Esophagus squamous epithelium (tissue), 4 donors: ENCODE results near the gene LAMA5.

DNA sequence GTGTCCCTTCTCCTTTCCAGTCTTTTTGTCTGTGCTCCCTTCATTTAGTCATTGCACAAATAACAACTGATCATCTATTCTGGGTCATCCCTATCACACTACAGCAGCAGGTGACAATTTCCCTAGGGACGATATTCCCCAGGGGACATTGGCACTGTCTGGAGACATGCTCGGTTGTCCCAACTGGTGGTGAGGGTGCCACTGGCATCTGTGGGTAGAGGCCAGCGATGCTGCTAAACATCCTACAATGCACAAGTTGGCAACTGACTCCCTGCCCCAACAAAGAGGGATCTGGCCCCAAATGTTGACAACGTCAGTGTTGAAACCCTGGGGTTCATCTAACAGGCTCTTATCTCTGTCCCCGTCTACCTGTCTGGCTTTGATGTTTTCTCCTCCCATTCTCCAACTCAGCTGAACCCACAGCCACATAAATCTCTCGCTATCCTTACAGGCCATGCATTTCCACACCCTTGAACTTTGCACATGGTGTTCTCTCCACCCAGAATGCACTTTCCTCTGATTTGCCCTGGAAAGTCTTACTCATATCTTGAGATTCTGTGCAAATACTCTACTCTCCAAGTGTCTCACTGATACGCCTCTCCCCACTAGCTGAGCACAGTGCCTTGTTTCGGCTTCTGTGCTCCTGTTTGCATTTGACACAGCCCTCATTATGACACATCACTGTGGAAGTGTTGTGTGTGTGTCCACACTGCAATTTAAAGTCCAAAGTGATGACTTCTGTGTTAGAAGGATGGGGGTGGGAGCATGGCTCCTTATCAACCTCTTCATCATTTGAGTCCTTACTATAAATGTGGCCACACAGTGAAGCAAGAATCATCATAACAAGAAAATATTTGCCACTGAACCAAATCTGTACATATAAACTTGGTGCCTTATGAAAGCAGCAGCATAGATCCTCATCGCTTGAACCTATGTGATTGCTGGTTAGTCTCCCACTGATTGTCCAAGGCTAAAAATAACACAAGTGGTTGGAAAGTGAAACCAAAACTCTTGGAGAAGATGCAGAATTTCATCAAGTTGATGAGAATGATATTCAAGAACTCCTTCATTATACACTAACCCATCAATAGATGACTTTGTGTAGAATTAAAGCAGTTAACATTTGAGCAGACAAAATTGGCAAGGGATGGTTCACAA is 5.4 kb upstream of the PRELID3B start:
- PRO-cap: no peak
- RAMPAGE, long total RNA, 4 experiments: no peak in any of the 4 experiments

- PRO-cap: bidirectional peak, plus-strand start at chr20:59159650, minus-strand start at chr20:59159592
- RAMPAGE, long total RNA, 4 experiments: no peak in any of the 4 experiments
Measured at GRCh38 chr20:59159272-59160103, 4.1 kb upstream of the ZNF831 start.

GRCh38 chr20:59469566-59470292 is 134.6 kb upstream of the PHACTR3 start:
- PRO-cap: no peak
- RAMPAGE, long total RNA, 4 experiments: no peak in any of the 4 experiments

GRCh38 chr20:59820384-59820835 is 113.0 kb downstream of the SYCP2 start:
- PRO-cap: no peak
- RAMPAGE, long total RNA, 4 experiments: no peak in any of the 4 experiments

DNA sequence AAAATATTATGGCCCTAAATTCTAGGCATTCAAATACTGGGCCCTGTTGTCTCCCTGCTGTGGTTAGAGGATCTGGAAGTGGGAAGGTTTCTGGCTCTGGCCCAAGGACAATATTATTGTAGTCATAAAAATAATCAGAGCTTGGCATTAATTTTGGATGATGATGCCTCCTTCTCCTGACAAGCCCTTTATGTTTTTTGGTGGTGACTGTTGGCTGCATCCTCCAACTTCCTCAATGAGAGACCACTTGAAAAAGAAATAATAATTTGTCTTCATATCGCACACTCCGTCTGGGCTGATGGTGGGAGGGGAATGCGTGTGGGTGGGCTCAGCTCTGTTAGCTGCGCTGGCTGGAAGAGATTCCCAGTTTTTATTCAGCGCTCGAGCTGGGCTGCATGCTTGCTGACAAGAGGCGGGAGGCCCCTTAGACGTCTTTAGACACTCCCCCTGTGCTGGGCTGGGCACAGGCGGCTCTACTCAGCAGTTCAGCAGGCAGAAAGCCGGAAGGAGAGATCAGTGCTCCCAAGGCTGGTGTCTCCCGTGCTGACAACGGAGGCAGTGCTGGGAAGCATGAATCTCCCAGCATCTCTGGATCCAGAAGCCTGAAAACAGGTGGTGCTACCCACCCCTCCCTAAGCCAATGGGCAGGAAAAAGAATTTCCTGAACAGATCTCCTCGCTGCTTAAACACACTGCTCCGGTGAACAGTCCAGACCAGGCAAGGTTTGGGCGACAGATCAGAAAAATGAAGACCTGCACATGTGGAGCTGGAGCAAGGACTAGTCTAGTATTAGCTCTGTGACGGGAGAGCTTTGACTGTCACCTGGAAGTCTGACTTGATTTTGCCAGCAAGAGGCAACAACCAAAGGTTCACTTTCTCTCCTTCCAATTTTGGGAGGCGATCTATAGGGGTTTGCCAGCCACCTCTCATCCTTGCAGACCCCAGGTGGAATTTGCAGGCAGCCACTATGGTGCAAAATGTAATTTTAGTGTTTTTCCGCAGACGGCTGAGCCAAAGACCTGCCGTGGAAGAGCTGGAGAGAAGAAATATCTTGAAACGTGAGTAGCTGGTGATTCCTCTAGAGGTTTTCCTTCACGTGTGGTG is 97.6 kb downstream of the SYCP2 start:
- PRO-cap: no peak
- RAMPAGE, long total RNA, 4 experiments: start-site peak on the plus strand in 1 of 4 experiments, centred at position 504 of the sequence, 45 reads per replicate

- PRO-cap: no peak
- RAMPAGE, long total RNA, 4 experiments: no peak in any of the 4 experiments
Measured at GRCh38 chr20:59891668-59891867, 41.9 kb downstream of the SYCP2 start.

DNA sequence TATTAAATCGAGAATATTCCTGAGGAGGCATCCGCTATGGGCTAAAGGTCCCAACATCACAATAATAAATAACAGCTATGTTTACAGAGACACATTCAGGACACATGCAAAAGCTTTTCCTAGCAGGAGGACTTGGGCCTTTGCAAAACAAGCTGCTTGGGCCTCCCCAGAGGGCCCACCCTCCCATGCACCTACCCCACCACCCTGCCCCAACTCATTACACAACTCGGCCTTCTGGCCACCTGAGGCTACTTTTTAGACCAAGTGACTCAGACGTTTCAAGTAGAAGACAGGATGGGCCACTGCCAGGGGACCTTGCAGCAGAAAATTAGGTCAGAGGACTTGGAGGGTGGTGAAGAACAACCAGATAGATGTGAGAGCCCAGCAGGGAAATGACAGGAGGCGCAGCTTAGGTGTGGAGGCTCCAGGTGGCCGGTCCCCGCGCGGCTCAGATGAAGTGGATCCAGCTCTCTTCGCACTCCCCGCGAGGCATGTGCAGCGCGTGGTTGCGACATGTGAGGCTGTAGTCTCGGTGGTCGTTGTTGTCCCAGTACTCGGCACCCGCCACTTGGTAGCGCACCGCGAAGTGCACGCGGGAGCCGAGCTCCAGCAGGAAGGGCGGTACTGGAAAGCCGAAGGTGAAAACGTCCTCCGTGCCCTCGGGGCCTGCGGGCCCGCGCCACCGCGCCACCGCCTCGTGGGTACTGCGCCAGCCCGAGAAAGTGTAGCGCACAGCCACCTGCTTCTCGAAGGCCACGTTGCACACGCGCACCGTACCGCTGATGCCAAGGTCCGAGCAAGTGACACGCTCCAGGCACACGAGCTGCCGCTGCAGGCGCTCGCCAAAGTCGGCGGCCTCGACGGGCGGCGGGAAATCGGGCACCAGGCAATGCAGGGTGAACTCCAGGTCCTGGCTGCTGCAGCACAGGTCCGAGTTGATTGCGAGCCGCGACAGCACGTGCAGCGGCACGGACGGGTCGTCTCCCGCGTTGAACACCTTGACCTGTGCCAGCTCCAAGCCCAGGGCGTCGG is 1.2 kb downstream of the PPP1R3D start:
- PRO-cap: no peak
- RAMPAGE, long total RNA, 4 experiments: no peak in any of the 4 experiments

GRCh38 chr20:59945201-59945786 is 5.1 kb downstream of the FAM217B start:
- PRO-cap: no peak
- RAMPAGE, long total RNA, 4 experiments: no peak in any of the 4 experiments

DNA sequence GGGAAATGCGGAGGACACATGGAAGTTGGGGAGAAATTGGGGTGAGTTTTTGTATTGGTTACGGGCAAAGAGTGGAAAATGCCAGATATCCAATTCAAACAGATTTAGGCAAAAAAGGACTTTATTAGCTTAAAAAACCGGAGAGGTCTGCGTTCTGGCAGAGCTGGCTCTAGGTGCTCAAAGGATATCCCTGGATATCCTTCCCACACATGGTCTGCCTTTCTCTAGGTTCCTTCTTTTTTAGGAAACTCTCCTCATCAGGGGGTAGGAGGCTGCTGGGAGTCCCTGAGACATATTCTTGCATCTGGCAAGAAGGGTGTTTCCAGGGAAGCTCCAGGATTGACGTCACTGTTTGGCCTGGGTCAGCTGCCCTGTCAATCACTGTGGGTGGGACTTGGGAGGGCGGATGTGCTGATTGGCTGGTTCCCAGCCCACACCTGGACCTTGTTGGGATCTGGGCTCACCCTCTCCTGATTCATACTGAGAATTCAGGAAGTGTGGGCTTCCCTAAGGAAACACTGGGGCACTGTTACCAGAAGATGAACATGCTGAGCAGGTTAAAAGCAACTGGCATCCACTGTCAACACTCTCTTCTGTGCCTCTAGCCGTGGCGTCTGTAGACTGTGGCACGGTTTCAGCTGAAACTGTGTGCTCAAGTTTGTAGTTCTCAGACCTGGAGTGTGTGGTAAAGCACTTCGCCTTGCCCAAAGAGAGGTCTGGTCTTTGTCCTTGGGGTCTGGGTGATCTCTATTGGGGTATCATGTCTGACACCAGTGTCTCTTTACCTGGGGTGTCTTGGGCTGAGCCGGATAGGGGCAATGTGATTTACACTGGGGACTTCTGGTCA is 36.4 kb downstream of the CDH26 start:
- PRO-cap: unidirectional peak, minus-strand start at position 300 of the sequence
- RAMPAGE, long total RNA, 4 experiments: no peak in any of the 4 experiments

- PRO-cap: unidirectional peak, minus-strand start at chr20:60202121
- RAMPAGE, long total RNA, 4 experiments: no peak in any of the 4 experiments
Measured at GRCh38 chr20:60201953-60202455, 243.8 kb downstream of the CDH26 start.

DNA sequence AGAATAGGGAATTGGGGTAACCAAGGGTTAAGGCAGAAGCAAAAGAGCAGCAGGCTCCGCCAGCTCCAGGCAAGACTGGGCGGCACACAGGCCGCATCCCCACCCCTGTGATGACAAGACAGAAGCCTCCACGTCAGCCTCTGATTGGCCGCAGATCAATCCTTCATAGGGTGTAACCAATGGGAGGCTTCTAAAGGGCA is 106.4 kb downstream of the TAF4 start:
- PRO-cap: no peak
- RAMPAGE, long total RNA, 4 experiments: no peak in any of the 4 experiments

DNA sequence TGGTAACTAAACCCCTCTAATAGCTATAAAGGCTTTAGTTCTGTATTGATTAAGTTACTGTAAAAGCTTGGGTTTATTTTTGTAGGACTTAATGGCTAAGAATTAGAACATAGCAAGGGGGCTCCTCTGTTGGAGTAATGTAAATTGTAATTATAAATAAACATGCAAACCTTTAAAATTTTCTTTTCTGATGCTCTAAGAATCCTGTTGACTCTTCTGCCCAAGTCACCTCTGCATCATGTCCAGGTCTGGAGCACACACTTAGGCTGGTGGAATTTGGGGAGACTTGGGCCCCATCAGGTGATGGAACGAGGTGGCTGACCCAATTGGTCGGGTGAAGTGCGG is 8.0 kb downstream of the PSMA7 start:
- PRO-cap: no peak
- RAMPAGE, long total RNA, 4 experiments: no peak in any of the 4 experiments

DNA sequence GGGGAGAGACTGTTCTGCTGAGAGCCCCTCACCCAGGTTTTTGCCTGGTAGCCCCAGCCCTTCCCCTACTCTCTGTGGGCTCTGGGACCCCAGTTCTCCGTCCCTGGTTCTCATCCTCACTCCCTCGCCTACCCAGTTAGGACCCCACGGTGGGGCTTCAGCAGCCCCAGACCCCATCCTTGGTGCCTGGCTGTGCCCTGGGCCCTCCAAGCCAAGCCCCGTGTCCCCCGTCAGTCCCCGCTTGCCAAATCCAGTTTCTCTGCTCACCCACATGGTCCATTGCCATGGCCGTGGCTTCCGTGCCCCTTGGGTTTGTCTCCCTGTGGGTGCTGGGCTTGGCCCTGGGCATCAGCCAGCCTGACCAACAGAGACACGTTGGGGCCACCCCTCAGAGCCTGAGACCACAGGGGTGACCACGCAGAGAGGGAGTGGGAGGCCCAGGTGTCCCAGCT is 7.6 kb downstream of the SS18L1 start:
- PRO-cap: no peak
- RAMPAGE, long total RNA, 4 experiments: no peak in any of the 4 experiments

DNA sequence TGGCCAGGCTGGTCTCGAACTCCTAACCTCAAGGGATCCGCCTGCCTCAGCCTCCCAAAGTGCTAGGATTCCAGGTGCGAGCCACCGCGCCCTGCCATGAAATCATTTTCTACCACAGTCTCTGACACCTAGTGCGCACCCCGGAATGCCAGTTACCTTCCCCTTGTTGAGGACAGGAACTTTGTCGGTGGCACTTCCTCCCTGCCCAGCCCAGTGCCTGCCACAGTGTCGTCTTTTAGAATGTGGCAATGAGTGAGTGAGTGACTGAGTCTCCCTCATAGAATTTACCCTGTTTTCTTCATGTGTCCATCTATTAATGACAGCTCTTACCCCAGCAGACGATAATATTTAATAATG is 1.7 kb downstream of the OSBPL2 start:
- PRO-cap: no peak
- RAMPAGE, long total RNA, 4 experiments: no peak in any of the 4 experiments

DNA sequence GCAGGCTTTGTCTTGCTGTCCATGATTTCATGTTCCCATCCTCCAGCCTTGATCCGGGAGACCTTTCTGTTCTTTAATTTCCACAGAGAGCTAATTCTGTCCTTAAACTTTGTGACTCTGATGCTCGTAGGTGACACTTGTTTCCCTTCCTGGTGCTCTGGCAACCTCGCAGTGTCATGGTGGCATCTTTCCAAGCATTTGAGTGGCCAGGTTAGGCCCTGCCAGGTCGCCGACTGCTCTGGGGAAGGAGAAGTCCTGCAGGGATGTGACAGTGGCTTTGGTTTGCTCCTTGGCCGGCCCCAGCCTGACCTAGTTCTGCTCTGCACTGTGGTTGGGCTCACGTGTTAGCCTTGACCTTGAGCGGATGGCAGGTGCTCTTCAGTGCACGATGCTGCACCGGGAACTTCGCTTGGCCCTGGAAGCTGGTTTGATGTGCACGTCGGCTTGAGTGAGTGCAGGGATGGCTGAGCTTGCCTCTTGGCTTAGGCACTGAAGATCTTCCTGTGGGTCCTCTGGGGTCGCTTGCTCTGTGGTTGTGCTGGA is 8.5 kb downstream of the OSBPL2 start:
- PRO-cap: no peak
- RAMPAGE, long total RNA, 4 experiments: no peak in any of the 4 experiments

GRCh38 chr20:62303274-62304390 is 835 bp downstream of the ADRM1 start:
- PRO-cap: unidirectional peak, minus-strand start at chr20:62303565; unidirectional peak, minus-strand start at chr20:62304125
- RAMPAGE, long total RNA, 4 experiments: no peak in any of the 4 experiments

GRCh38 chr20:62356271-62356778 is 10.8 kb downstream of the LAMA5 start:
- PRO-cap: bidirectional peak, plus-strand start at chr20:62356510, minus-strand start at chr20:62356433
- RAMPAGE, long total RNA, 4 experiments: no peak in any of the 4 experiments

- PRO-cap: bidirectional peak, plus-strand start at chr20:62364669, minus-strand start at chr20:62364580
- RAMPAGE, long total RNA, 4 experiments: no peak in any of the 4 experiments
Measured at GRCh38 chr20:62364445-62364846, 2.7 kb downstream of the LAMA5 start.

DNA sequence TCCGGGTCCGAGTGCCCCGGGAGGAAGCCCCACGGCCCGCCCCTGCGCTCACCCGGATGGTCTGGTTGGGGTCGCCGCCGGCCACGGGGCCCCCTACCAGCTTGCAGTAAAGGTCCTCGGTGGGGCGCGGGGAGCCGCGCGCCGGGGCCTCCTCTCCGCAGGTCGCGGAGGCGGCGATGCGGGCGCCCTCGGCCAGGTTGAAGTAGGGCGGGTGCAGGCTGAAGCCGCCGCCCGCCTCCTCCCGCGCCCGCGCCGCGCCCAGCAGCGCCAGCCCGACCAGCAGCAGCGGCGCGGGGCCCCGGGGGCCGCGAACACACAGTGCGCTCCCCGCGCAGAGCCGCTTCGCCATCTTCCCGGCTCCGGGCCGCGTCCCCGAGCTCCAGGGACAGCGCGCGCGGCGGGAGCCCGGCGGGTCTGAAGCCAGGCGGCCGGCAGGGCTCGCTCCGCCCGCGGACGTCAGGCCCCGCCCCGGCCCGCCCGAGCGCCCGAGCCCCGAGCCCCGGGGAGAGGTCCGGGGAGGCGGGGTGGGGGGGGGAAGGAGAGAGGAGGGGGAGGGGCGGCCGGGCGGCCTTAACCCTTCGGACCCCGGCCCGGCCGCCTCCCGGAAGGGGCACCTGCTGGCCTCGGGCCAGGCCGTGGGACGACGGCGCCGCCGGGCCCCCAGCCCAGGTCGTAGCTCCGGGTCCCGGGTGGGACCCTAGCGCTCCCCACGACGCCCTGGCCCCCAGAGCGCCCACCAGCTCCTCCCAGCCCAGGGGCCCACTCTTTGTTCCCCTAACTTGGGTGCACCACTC is at the start of gene LAMA5:
TSS of gene LAMA5 (minus strand) at position 416 of the 794 bp plus-strand sequence.
- PRO-cap: bidirectional peak, plus-strand start at position 637 of the sequence, minus-strand start at position 416 of the sequence
- RAMPAGE, long total RNA, 4 experiments: start-site peak on the minus strand in 1 of 4 experiments, centred at position 209 of the sequence, 16 reads per replicate

DNA sequence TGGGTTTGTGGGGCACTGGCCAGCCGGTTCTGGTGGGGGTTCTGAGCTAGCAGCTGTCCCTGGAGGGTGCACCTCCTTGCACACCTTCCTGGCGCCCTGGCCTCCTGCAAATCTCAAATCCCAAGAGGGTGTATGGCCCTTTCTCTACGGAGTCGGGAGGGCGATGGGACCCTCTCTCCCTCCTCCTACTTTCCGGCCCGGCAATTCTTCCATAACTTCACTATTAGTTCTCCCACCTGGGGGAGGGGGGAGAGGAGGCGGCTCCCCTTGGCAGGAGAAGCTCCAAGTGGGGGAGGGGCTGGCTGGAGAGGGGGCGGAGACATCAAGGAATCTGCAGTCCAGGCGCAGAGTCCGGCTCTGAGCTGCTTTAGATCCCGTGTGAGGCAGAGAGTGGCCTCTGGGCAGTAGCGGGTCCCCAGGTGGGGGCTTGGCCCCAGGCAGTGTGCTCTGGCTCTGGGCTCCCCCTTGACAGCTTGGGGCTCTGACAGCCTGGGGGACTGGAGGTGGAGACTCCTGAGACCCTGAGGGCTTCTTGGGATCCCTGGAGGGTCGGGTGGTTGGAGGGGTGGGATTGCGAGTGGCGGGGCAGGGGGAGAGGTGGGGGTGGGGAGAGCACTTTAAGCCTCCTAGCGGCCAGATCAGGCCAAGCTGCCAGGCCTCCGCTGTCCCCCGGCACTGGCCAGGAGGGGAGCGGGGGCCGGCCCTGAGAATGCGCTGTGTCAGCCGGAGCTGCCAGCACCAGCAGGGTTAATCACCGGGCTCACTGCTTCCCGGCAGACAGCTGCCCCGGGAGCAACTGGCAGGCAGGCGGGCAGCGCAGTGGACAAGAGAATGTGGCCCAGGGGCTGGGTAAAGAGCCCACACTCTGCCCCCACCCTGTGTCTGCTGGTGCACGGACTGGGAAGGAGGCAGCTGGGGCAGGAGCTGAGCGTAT is 1.6 kb upstream of the LAMA5 start:
- PRO-cap: bidirectional peak, plus-strand start at position 370 of the sequence, minus-strand start at position 380 of the sequence; bidirectional peak, plus-strand start at position 790 of the sequence, minus-strand start at position 711 of the sequence
- RAMPAGE, long total RNA, 4 experiments: no peak in any of the 4 experiments